Mesenchymal stem cell of adipose (primary cell): ENCODE measurements around a stretch of chr12.

- CAGE, long polyA plus RNA, result no peak
These were observed 199.2 kb upstream of the PLEKHG7 start for GRCh38 chr12:92503344-92504301.

DNA sequence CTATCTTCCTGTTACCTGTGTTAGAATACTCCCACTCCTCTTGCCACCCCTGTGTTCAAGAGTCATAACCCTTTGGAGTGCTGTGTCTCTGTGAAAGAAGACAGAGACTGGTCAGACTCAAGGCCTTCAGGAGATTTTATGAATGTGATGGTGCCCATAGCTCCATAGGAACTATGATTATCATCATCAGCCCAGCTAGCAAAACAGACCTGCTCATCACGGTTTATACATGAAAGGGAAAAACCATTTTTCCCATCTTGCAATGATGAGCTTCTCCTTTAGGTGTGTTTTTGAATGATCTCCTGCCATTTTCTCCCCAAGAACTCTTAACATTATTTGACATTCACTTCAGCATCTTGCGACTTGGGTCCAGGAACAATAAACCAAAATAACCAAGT is 113.1 kb upstream of the PLEKHG7 start:
- CAGE, long polyA plus RNA, result no peak

DNA sequence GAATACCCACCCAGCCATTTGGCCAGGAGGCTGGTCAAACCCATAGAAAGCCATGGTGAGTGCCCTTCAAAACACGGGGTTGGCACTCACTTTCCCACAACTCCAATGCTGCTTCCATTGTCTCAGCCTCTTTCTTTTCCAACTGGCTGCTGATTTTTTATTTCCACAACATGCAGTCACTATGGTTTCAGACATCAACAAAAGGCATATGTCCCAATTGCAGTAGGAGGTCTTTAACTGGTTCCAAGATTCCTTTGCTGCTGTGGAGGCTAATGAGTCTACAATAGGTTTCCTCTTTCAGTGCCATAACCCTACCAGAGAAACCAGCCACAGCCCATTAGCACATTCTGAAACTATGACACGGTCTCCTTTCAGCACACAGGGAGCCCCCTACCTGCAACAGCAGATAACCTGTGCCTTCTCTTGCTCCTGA is 32.3 kb downstream of the PLEKHG7 start:
- CAGE, long polyA plus RNA, result no peak

DNA sequence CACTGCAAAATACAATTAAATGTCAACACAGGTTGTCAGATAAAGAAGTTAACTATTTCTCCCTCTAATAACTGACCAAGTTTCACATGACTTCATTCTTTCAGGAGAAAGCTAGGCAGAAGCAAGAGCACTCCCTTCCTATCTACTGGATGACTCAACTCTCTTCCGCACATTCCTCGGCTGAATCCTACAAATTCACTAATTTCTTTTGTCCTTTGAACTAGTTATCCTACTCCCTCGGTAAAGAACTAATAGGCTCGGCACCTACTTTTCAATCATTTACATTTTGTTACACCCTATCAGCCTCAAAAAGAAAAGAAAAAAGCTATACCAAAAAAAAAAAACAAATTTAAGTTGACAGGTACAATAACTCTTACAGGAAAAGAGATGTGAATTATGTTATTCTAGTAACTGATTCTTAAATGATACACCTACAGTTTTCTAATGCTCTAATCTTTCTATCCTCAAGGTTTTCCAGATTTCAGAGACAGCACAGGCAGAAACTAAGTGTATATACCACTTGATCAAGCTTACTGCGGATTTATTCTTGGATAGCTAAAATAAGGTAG is 1.2 kb downstream of the EEA1 start:
- CAGE, long polyA plus RNA, result no peak

- CAGE, long polyA plus RNA, result no peak
These were observed 472 bp upstream of the EEA1 start for GRCh38 chr12:92929402-92930132.

- CAGE, long polyA plus RNA, result no peak
These were observed 131.8 kb upstream of the EEA1 start for GRCh38 chr12:93060630-93061575.

DNA sequence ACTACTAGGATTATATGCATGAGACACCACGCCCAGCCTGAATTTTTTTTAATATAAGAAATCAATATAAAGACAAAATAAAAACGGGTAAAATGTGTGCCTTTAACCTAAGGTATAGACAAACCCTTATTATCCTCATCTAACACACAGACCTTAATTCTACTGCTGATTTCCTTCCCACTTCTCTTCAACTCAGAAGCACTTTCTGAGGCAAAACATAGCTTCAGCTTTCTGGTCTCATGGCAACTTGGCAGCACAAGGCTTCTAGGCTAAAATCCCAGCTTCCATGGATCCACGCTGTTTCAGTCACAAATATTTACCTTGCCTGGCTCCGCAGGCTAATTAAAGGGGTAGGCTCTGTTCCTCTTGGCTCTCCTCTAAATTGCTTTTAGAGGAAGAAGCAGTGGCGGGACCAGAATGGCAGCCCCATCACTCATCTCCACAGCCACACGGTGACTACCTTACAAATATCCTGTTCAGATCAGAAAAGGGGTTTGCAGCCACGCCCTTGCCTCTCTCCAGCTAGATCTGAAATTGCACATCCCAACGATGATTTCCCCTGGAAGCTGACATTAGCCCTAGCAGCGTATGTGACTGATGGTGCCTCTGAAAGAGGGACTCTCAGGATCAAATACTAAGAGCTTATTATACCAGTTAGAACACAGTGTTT is 221.6 kb upstream of the NUDT4 start:
- CAGE, long polyA plus RNA, result no peak

GRCh38 chr12:93379586-93380375 is 2.1 kb downstream of the NUDT4 start:
- CAGE, long polyA plus RNA, result no peak

DNA sequence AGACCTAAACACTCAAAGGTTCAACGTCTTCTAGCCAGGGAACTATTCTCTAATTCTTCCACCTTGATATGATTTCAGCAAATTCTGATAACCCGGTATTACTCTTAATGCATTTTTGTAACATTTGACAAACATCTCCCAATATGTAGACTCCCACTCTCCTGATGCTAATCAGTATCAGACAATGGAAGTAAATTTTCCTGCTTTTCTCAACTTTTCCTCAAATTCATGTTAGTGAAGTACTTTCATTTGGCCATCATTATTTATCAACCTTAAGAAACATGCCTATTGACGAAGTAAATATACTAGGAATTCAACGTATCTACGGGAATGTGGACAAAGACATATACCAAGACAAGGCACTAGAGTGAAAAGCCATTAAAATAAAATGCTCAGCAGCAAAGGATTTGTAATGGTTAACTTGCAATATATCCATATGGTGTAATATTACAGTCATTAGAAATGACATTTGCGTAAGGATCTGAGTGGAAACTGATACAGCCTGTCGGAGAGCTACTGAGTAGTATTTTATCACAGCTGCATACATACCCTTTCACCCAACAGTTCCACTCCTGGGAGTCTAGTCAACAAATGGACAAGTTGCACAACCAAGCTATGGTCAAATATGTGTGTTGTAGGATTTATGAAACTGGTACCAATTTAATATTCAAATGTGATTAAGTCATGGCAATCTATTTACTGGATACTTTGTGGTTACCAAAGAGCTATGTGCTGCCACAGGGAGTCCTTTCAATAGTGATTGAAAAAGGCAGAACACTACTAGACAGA is 26.4 kb downstream of the NUDT4 start:
- CAGE, long polyA plus RNA, result no peak

GRCh38 chr12:93404687-93405982 is 27.4 kb downstream of the NUDT4 start:
- CAGE, long polyA plus RNA, result no peak

GRCh38 chr12:93563598-93564155 is 8.8 kb upstream of the SOCS2 start:
- CAGE, long polyA plus RNA, result no peak

- CAGE, long polyA plus RNA, result no peak
These were observed 14.7 kb downstream of the CRADD start for GRCh38 chr12:93691754-93692465.

DNA sequence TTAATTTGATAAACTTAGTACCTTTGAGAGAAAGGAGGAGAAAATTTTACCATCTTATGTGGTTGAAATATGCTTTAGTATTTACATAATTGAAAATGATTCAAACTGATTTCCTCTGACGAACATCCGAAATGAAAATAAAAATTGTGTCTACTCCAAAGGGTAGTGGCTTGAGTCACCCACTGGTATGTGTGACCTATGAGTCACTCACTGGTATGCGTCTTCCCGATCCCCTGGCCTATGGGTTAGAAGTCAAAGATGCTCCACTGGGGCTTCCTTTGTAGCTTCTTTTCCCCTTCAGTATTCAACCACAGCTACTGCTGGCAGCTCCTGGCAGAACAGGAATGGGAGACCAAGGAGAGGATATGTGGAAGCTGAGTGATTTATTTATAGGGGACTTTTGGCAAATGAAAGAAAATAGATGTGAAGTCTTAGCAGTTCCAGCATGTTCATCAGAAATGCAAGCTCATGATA is 108.1 kb downstream of the CRADD start:
- CAGE, long polyA plus RNA, result no peak

DNA sequence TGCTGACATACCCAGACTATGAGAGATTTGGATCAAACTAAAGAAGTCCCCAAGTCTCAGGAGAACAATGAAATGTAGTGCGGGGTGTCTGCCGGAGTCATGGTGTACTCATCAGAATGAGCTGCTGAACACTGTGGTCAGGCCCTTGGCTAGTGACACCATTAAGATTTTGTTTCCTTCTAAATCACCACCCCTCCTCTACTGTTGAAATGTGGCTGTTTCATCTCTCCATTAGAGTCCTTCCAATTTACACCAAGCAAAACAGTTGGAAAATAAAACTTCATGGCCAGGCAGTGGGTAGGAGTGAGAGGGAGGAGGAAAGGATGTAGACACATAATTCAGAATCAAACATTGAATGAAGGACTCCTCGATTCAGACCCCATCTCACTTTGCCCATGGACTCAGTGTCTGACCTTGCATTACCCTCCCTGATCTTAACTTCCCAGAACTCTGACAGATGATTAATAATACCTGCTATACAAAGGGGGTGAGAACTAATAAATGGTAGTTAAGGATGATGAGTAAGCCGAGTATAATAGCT is 127.4 kb downstream of the CRADD start:
- CAGE, long polyA plus RNA, result no peak

GRCh38 chr12:93823531-93824084 is 146.4 kb downstream of the CRADD start:
- CAGE, long polyA plus RNA, result no peak

DNA sequence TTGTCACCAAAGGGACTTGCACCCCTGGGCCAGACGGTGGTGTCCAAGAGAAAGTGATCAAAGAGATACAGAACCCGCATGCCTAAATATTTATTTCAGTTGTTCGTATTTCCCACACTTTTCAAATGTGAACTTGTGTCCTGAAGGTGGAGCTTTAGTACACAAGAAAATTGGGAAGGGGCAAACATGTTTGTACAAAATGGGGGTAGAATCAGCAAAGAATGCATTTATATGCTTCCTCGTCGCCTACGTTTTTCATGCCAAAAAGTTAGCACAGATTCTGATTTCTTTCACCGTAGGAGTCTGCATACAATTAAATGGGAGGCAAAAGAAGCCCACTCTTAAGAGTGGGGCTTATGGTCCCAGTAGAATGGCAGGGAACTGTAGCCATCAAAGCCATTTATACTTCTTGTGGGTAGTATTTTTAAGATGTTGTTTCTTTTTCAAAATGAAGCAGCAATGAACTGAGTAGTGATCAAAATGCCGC is 2.6 kb upstream of the PLXNC1 start:
- CAGE, long polyA plus RNA, result no peak

DNA sequence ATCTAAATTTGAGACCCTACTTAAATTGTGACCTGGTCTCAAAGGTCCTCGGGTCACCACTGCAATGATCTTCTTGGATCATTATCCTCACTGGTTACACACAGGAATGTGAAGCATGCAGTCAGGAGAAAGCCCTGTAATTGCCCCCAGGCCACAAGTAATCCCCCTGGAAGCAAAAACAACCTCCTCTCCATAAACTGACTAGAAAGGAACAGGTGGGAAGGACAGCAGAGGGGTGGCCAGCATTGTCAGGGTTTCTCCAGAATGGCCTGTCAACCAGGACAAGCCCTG is 36.2 kb downstream of the TMCC3 start:
- CAGE, long polyA plus RNA, result no peak

DNA sequence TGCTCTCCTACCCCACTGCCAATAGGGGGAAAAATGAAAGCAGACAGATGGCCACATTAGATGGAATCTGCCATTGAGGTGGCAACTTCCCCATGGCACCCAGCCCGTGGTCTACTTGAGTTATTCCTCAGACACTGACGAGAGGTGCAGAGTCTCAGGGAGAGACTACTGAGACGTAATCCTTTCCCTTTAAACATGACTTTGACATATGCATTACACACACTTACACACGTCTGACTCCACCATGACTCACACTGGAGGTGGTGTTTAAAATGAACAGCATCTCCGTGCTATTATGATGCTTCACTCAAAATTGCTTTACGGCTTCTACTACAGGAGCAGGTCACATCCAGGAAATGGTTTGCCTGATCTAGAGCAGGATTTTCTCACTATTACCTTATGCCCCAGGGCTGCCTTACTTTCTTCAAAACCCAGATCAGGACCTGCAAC is 31.4 kb downstream of the TMCC3 start:
- CAGE, long polyA plus RNA, result no peak

- CAGE, long polyA plus RNA, result no peak
These were observed 43.4 kb upstream of the NR2C1 start for GRCh38 chr12:95116772-95117296.

- CAGE, long polyA plus RNA, result no peak
These were observed 51.6 kb upstream of the NR2C1 start for GRCh38 chr12:95125044-95125345.